Bronchus fibroblast of lung (primary cell): ENCODE results near the genes ABCB7, PGAM4, ITM2A, APOOL and CPXCR1.

- RAMPAGE, long total RNA: no peak
Observed at GRCh38 chrX:73917162-73917768, 354.3 kb downstream of the CHIC1 start.

DNA sequence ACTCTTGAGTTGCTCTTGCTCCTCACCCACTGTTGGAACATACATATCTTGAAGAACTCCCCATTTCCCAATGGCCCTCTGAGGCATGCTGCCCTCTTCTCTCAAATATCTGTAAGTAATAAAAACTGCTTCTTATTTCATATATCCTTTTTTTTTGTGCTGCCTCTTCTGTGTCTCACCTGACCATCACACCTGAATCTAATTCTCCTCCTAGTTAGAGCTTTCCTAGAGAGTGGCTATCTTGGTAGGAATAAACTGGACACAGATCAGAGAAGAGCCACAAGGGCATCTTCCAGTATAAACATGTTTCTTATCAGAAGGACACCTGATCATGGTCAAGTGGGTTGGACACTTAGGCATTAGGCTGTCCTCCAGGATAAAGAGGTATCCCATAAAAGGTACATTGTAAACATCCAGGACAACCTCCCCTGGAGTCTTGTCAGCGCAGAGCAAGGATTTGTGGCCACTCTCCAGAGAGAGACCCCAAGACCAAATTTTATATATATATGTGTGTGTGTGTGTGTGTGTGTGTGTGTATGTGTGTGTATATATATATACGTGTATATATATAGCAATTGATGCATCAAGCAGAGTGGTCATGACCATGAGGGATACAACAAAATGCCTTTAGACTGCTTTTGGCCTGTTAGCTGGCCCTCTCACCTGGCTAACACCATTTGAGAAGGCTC lies 249.0 kb upstream of the ZCCHC13 start:
- RAMPAGE, long total RNA: no peak

DNA sequence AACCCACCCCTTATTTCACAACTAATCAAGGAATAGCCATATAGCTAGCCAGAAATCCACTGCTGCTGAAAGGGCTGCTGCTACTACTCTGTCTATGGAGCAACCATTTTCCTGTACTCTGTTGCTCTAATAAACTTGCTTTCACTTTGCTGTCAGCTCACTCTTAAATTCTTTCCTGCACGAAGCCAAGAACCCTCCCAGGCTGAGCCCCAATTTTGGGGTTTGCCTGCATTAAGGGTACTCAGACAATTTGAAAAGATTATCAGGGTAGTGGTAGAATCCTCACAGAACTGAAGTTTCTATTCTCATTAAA lies 69.1 kb downstream of the ABCB7 start:
- RAMPAGE, long total RNA: no peak

DNA sequence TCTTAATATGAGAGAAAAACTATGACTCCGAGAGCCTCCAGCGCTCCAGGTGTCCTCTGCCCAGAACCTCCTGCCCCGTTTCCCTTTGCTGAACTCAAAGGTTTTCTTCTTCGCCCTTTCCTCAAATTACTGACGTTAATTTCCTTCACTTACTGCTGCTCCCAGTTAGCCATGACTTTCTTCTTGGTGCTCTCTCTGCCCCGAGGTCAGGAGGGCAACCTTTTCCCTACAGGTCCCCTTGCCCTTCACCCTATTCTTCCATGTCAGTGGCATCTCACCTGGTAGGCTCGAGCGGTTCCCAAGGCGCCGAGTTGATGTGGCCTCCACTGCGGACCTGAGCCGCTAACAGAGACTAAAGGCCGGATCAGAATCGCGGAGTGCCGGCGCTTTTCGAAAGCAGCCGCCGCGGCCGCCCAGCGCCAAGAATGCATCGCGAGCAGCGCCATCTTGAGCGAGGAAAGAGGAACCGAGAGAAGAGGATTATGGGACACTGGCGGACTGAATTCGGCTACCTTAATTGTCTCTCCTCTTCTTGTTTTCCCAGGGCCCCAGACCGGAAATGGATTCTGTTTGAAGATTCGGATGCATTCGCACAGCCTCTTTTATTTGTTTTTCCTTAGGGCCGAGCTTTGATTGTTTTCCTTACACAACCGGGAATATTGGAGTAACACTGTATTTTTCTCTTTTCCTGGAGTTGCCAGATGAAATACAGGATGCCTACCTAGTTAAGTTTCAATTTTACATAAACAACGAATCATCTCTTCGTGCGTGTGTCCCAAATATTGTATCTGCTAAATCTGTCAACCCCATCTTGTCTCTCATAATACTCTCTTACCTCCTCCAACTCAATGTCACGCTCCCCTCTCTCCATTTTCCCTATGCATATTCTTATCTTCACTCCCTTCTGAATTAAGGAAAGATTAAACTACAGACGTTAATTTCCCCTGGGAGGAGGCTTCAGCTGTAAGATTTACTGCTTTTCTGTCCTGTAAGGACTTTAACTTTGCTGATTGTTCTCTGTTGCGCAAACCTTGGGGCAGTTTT lies at the start of gene ABCB7:
TSS of gene ABCB7 (minus strand) at position 457 of the 1,044 bp plus-strand sequence.
- RAMPAGE, long total RNA: start-site peak on the minus strand centred at position 456 of the sequence, 6 bp wide, 99 and 48 reads in 2 replicates

- RAMPAGE, long total RNA: no peak
Observed at GRCh38 chrX:77634246-77634883, 151.7 kb downstream of the ATRX start.

GRCh38 chrX:77969516-77969939 lies at the start of gene PGAM4:
Gene PGAM4, minus strand, starts transcription at chrX:77969638.
- RAMPAGE, long total RNA: no peak

- RAMPAGE, long total RNA: no peak
Observed at GRCh38 chrX:78104532-78105490, 763 bp downstream of the PGK1 start.

DNA sequence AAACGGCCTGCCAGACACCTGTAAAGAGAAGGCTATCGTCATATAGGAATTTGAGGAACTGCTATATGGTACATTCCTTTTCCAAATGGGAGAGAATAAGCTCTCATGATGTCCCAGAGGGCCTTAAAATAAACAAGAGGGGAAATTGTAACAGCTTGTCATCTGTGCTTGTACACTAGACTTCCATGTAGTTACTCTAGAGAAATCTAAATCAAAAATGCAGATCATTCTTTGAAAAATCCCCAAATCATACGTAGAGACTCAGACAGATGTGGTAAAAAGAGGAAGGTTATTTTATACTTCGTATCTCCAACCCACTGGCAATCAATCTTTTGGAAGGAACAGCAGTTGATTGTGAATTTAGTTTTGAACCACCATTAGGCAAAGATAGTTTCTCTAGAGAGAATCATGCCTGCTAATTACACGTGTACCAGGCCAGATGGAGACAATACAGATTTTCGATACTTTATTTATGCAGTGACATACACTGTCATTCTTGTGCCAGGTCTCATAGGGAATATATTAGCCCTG lies 26.2 kb downstream of the GPR174 start:
- RAMPAGE, long total RNA: no peak

GRCh38 chrX:79361239-79361558 lies 5.9 kb downstream of the ITM2A start:
- RAMPAGE, long total RNA: no peak

DNA sequence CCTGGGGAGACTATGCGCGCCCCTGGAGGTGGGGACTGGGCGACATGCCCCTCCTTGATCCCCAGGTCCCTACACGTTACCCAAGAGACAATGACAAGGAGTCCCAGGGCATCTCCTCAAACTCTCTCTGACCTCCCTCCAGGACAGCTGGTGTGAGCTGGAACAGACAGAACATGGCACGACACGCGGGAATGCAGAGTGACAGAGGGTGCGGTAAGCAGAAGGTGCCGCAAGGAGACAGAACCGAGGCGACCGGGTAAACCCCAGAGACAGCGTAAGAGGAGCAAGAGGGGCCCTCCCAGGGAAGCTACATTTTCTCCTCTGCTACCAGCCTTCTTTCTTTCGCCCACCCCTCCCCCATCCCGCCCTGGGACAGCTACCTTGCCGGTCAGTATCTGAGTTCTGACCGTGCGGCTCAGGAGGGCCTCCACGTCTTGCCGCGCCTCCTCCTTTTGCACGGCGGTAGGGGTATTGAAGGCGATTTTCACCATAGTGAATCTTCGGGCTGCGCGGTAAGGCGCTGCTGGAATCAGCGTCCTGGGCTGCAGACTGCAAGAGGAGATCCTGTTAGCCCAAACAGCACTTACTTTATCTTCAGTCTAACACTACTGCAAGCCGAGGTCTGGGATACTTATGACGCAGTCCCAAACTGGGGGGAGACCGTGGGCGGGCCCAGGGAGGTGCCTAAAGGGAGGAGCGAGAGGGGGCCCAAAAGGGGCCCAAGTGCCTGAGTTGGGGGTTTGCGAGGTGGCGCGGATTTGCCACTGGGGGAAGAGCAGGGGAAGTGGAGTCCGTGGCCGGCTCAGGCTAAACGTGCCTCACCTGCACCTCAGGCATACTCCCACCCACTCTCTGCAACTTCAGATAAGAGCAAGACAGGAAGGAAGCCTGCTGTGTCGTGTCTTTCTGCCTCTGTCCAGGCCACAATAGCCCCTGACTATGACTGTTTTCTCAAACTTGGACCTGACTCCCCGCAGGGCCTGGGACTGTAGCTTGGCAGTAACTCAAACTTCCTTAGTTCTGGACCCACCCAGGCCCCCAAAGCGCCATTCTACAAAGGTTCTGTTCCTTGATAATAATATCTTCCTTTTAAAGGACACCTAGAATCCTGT lies at the start of gene ITM2A:
TSS of gene ITM2A (minus strand) at position 610 of the 1,112 bp plus-strand sequence.
- RAMPAGE, long total RNA: no peak

DNA sequence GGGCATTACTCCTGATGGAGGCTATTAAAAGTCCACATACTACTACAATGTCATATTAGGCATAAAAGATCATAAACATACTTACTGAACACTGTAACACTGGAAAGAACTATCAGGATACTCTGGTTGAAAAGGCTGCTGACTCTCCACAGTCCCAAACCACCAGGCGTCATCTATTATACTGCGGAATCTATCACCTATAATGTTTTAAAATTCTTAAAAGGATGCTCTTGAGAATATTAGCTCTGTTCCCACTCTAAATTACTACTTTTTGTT lies 116.9 kb downstream of the BRWD3 start:
- RAMPAGE, long total RNA: no peak

DNA sequence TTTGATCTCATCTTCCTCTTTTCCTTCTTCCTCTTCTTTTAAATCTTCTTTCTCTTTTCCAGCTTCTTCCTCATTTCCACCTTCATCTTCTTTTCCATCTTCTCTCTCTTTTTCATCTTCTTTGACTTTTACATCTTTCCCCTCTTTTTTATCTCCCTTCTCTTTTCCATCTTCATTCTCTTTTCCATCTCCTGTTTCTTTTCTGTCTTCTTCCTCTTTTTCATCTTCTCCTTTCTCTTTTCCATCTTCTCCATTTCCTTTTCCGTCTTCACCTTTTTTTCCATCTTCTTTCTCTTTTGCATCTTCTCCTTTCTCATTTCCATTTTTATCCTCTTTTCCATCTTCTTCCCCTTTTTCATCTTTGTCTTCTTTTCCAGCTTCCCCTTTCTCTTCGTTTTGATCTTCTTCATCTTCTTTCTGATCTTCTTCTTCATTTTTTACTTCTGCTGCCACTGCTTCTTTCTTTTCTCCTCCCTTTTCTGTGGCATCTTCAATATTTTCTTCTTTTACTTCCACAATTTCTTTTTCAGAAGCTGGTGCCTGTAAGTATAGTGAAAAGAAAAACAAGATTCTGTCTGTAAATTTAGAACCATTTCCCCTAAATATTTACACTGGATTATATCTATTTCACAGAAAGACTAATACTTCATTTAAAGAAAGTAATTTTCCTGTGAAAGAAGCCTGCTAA lies 86.9 kb downstream of the HMGN5 start:
- RAMPAGE, long total RNA: no peak

GRCh38 chrX:81258964-81259470 lies 57.1 kb downstream of the SH3BGRL start:
- RAMPAGE, long total RNA: no peak

GRCh38 chrX:85003598-85004317 lies at the start of gene APOOL:
Gene APOOL, plus strand, starts transcription at chrX:85003877.
- RAMPAGE, long total RNA: start-site peak on the plus strand at chrX:85003881-85003902, 108 and 128 reads in 2 replicates

GRCh38 chrX:85244359-85245434 lies 906 bp downstream of the ZNF711 start:
- RAMPAGE, long total RNA: no peak

DNA sequence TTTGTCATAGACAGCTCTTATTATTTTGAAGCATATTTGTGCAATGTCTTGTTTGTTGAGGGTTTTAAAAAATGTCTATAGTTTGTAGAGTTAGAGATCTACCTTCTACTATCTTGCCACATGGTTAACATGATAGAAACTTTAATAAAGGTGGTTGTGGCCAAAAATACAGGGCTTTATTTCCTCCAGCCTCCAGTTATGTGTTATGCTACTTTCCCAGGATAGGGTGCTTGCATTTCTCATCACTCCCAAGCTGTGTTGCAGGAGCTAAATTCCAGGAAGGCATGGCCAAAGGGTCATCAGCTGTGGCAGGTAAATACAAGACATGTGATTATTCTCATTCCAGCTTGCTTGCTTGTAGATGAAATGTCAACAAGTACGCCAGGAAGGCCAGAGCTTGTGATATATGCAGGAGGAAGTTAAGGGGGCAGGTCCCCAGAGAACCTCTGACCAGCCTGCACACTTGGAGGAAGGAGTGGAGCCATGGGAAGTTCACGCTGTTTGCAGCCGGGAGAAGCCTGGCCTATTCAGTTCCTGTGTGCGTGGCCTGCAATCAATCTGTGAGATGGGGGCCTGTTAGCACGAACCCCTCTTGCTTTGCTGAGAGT lies 142.3 kb upstream of the CPXCR1 start:
- RAMPAGE, long total RNA: no peak

GRCh38 chrX:88746995-88747621 lies at the start of gene CPXCR1:
Gene CPXCR1, plus strand, starts transcription at chrX:88747225.
- RAMPAGE, long total RNA: no peak

DNA sequence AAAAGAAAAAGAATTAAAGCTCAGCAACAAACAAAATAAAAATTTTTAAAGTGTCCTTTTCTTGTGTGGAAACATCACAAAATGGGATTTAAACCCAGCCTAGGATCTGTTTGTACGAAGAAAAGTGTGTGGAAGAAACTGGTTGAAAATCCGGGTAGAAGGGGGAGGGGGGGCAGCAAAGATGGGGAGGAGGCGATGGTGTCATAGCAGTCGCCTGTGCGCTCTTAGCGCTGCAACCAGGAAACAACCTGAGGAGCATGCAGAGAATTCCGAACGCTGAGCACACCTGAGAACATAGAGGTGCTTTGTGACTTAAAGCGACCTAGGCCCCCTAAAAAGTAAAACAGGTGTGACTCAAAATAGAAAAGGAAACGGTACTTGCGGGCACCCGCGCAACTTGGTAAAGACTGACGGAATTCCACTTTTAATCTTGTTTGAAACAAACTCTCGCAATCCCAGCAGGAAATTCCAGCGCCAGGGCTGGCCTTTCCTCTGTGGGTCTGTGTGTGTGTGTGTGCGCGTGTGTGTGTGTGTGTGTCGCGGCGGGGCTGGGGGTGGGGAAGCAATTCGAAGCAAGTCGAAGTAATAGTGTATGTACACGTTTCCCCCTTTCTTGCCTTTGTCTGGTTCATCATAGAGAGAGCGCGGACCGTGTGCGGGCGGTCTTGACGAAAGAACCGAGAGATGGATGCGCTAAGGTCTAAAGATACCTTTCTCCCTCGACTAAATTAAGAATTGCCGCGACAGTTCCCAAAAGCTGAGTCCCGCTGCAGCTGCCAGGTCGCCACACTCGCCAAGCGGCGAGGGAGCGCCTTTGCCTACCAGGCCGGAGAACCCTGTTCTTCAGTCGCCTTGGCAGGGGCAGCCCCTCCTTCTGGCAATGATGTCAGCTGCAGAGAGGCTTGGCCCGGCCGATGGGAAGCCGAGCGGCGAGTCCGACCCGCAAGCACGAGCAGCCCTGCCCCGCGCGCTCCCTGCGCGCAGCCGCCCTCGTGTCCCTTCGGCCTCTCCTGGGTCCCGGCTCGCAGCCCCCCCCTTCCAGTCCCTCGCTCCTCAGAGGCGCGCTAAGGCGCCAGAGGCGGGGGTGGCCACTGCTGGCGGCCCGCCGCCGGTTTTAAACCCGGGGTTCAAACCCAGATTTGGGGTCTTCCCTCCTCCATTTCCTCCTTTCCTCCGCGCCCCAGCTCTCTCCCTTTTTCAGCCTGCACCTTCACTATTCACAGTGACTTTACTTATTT lies 2.4 kb downstream of the PCDH11X start:
- RAMPAGE, long total RNA: no peak

DNA sequence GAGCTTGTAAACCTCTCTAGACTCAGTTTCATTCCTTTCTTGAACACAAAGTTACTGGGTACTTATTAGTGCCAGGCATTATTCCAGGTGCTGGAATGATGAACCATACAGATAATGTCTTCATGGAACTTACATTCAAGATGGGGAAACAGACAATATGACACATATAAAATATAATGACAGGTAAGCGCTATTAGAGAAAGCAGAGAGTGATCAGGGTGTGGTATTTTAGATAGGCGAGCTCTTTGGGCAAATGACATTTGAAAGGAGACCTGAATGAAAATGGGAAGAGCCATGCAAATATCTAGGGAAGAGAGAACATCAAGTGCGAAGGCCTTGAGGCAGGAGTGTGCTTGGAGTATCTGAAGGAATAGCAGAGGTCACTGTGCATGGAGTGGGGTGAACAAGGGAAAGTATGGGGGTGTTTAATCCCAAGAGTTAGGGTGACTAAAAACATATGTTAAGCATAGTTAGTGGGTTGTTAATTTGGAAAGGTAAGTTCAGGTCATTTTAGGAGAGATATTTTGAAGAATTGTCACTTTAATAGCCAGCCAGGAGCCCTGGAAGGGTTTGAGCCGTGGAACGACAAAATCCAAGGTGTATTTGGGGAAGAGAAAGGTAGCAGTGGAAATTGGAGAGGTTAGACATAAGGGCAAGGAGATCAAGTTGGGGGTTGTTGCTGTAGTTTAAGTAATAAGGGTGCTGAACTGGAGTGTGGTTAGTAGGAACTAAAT lies 83.9 kb downstream of the DIAPH2 start:
- RAMPAGE, long total RNA: no peak

DNA sequence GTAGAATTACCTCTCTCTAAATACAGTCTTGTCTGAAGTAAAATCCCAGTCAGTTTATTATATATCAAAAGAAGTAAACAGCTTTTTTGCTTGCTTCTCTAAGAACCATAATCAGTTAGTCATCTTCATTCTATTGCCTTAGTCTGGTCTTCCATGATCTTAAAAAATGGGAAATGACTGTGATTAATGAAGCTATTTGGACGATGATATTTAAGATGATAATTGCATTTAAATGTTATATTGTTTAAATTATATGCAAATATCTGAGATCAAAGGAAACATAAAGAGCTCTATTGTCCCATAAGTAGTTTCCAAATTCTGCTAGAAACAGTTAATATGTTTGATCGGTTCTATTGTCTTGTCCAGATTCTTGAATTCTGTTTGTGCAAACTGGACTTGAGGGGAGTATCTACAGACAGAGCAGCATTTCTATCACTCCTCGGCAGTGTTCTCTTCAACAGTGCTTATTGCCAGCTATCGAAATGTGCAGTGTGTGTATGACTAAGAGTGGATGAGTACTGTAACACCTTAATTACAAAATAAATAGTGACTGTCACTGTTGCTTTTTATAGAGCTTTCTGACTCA lies 274.4 kb downstream of the RPA4 start:
- RAMPAGE, long total RNA: no peak